Calu3 (cell line): ENCODE data around the genes SCFD2 and SRP72.

DNA sequence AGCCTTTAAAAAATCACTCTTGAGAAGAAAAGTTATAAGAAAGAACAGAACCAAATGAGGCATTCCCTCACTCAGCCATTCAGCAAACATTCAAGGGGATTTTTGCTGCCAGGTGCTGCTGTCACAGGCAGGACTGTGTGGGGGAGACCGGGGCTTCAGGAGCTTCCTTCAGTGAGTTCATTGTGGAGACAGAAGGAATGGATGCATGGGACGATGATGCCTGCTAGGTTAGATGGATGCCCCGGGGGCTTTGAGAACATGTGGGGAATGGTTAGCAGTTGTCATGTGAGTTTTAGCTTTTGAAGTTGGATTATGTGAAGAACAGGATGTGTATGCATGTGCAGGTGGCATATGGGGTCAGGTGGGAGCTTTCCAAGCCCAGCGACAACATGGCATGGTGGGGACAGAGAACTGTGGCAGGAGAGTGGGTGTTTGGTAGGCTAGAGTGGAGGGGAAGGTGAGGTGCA lies 8.2 kb downstream of the DCUN1D4 start:
- PRO-cap = no peak

DNA sequence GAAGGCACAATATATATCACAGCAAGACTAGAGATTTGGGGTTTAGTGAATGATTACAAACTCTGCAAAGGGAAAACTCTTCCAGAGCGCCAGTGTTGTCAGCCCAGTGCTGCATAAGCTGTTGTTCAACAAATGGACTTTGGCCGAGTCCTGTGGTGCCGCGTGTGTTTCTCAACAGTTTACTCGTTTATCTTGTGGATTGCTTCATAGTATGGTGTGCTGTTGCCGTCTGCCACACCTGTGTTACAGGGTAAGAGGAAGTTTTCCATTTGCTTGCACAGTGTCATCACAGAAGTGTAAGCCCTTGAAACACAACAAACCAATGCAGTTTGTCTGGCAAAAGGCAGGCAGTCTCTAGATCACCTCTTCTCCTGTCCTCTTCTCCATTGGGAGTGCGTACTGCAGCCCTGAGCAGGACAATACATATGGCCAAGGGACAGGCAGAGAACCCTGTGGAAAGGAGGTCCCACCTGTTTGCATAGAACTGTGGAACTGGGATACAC lies 66.3 kb downstream of the DCUN1D4 start:
- PRO-cap = no peak

GRCh38 chr4:52466188-52466508 lies 193.0 kb downstream of the USP46 start:
- PRO-cap = no peak

GRCh38 chr4:52658637-52658934 lies 515 bp downstream of the USP46 start:
- PRO-cap = unidirectional peak, plus-strand start at chr4:52658782

GRCh38 chr4:52718007-52718768 lies 33.0 kb downstream of the ERVMER34-1 start:
- PRO-cap = no peak

GRCh38 chr4:53365539-53366357 lies at the start of gene SCFD2:
Gene SCFD2 (minus strand): TSS chr4:53366061.
- PRO-cap = bidirectional peak, plus-strand start at chr4:53366211, minus-strand start at chr4:53366061

DNA sequence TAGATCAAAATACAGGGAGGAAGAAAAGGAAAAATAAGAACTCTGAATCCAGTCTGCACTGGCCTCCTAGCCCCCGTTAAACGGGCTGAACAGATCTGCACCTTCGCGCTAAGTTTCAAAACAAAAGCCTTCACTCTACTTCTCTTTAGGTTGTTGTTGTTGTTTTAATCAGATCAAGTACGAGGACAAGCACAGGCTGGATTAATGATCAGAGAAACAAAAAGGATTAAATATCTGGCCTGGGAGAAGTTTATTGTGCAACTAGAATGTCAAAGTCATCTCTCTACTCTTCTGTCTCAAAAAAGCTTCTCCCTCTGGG lies 375 bp downstream of the LNX1 start:
- PRO-cap = no peak

- PRO-cap = no peak
These were observed 62.3 kb upstream of the LNX1 start for GRCh38 chr4:53653332-53654211.

GRCh38 chr4:53929923-53930463 lies 134.4 kb downstream of the CHIC2 start:
- PRO-cap = no peak

- PRO-cap = no peak
These were observed 45.7 kb downstream of the PDGFRA start for GRCh38 chr4:54274760-54275196.

- PRO-cap = no peak
These were observed 45.5 kb downstream of the KDR start for GRCh38 chr4:55079754-55080338.

GRCh38 chr4:55175620-55176883 lies 50.7 kb upstream of the KDR start:
- PRO-cap = no peak

DNA sequence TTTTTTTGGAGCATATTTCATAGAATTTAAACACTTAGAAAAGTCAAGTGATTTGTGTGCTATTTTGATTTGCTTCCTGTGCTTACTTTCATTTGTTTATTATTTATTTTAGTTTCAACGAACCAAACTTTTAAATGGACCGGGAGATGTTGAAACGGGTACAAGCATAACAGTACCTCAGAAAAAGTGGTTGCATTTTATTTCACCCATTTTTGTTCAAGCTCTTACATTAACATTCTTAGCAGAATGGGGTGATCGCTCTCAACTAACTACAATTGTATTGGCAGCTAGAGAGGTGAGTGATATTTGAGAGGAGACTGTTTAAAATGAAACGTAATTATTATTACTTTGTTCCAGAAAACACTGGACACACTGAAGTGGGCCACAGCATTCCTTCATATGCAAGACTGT lies 21.9 kb downstream of the TMEM165 start:
- PRO-cap = no peak

- PRO-cap = no peak
These were observed 17.0 kb downstream of the NMU start for GRCh38 chr4:55619073-55619439.

DNA sequence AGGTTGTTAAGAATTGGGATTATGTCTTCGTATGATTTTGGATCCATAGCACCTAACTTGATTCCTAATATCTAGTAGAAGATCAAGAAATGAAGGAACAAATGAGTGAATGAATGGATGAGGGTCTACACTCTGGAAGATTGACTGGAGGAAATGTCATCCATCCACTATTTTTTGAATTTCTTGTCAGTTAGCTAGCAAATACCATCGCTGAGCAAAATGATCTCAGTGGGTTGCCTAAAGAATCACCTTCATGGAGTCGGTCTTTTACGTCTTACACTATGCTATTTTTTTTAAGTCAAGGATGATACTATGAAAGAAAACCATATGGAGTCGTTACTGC lies 108.4 kb downstream of the CRACD start:
- PRO-cap = no peak

- PRO-cap = bidirectional peak, plus-strand start at chr4:56467633, minus-strand start at chr4:56467534; bidirectional peak, plus-strand start at chr4:56468233, minus-strand start at chr4:56468163
These were observed at the start of gene SRP72 for GRCh38 chr4:56467139-56468485. Gene SRP72 (plus strand): TSS chr4:56467617.

DNA sequence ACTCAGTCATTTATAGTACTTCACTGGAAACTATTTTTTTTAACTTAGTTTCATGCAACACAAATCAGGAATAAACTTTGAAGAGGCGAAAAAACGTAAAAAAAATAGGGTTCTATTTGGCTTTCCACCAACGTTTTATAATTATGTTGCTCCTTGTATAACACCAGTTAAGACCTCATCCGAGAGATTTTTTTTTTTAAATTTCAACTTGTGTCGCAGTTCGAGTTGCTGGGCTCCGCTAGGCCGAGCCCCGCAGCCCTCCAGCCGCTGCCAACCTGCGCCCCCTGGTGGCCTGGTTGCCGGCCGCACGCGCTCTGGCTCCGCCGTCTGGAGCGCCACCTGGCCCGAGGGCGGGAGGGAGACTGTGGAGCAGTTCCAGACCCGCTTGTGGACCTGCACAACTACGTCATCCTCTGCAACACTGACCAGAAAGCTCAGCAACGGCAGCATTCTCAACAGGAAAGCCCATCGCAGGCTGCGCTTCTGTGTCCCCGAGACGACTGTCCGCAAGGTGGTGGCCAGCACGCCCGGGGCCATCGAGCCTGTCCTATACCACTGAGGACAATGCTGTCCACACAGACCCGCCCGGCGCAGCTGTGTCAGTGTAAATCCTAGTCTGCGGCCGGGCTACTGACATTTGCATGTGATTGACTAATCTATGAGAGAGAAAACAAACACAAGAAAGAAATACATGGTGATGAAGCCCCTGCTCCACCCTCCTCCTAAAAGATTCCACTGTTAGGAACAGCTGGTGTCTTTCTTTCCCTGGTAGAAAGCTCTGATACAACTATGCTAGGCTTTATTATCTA lies 14.2 kb downstream of the THEGL start:
- PRO-cap = no peak

GRCh38 chr4:56703693-56703989 lies 22.5 kb upstream of the HOPX start:
- PRO-cap = no peak

DNA sequence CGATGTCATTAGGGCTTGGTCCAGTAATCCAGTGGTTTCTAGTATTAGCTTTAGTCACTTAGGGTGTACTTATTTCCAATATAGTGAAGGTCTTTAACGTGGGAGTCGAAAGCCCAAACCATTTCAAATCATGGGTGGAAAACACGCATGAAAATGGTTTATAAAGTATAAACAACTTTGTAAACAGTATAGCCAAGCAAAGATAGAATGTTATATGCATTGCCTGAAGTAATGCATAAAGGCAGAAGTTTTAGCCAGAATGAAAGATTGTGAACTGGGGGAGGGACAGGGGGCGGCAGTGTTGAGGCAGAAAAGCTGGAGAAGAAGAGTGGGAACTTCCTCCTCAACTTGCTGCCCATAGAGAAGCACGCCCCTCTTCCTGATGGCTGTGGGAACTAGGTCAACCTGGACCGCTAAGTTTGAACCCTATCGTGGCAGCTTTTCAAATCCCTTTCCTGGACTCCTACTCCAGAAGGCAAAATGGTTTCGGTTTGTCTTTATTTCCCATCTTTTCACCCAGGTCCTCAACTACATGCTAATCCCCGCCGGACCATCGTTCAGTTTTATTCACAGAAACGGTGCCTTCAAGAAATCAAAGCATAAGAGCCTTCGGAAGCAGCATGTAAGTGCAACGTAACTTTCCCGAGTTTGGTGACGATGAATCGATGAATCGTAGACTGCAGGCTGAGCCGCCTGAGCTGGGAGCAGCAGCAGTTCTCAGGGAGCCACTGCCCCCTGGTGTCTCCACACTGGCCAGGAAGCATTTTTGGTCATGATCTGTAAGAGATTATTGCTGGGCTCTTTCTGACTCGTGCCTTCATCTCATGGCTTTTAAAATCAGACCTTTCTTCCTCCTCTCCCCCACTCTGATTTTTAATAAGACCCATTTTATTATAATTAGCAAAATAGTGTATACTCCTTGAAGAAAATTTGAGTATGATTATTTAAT lies 21.6 kb downstream of the SPINK2 start:
- PRO-cap = unidirectional peak, minus-strand start at position 650 of the sequence

DNA sequence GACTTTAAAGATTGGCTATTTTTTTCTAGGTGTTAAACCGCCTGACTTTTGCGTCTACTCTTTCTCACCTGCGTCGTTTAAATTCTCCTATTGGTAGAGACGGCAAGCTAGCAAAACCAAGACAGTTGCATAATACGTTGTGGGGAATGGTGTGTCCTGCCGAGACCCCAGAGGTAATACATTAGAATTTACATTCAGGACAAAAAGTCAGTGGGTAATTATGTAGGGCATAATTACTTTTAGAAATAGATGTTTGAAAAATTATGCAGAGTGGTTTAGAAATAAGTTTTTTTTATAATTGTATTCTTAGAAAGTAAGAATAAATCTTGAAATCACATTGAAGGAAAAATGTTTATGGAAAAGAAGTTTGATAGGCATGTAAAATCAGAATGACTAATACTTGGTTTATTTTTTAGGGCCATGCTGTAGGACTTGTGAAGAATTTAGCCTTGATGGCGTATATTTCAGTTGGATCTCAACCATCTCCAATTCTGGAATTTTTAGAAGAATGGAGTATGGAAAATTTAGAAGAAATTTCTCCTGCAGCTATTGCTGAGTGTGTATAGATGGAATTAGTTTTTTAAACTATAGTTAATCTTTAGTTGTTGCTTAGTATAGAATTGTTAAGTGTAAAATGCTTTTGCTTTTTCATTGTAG lies 31.8 kb downstream of the POLR2B start:
- PRO-cap = no peak